Mesenchymal stem cell of adipose (primary cell): ENCODE data around the genes AMFR, OGFOD1 and CX3CL1.

- CAGE, long polyA plus RNA, result no peak
These were observed 89.0 kb downstream of the AMFR start for GRCh38 chr16:56336247-56336754.

DNA sequence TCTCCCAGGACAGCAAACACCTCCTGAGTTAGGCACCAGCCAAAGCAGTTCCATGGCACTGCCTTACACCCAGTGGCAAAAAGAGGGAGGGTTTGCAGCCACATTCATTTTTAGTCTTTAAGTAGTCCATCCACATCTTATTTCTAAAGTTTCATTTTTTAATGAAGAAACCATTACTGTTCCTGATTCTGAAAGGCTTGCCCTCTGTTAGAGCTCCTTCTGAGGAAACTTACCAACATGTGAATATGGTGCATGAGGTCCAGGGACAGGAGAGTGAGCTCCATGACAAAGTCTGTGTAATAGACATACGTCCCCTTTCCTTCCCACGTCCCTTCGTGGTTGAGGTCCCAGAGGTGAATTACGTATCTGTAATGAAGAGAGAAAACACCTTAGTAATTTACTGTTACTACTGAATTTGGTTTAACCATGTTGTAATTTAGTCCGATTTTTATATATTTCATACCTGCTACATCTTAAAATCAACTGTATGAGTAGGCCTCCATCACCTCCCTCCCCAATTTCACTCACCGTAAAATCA, 20.6 kb downstream of the AMFR start:
- CAGE, long polyA plus RNA, result no peak

- CAGE, long polyA plus RNA, result no peak
These were observed at the start of gene AMFR for GRCh38 chr16:56424758-56425950. AMFR (minus strand) TSS chr16:56425545.

DNA sequence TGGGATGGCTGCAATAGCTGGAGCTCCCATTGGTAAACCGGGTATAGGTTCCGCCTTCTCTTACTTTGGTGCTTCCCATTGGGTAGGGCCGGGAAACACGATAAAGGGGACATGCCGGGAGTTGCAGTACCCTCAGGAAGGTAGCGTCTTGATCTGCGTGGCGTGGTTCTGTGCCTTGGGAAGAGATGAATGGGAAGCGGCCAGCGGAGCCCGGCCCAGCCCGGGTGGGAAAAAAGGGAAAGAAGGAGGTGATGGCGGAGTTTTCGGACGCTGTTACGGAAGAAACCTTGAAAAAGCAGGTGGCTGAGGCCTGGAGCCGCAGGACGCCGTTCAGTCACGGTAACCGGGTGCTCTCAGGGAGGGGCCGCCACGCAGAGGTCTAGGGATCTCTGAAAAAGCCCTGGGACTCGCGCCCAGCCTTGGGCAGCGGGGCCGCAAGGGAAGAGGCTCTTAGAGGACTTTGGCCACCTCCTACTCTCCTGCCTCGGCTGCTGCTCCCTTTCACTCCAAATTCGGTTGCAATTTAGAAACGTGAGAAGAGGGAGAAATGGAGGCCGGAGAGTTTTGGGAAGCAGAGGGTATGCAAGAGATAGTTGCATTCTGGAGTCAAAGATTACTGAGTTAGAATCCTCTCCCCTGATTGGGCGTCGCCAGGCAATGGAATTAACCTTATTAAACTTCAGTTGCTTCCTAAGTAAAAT, at the start of gene OGFOD1:
Gene OGFOD1, plus strand, starts transcription at position 127 of the 701 bp plus-strand sequence.
- CAGE, long polyA plus RNA, result no peak

- CAGE, long polyA plus RNA, result no peak
These were observed 1.2 kb upstream of the MT2A start for GRCh38 chr16:56606983-56607734.

DNA sequence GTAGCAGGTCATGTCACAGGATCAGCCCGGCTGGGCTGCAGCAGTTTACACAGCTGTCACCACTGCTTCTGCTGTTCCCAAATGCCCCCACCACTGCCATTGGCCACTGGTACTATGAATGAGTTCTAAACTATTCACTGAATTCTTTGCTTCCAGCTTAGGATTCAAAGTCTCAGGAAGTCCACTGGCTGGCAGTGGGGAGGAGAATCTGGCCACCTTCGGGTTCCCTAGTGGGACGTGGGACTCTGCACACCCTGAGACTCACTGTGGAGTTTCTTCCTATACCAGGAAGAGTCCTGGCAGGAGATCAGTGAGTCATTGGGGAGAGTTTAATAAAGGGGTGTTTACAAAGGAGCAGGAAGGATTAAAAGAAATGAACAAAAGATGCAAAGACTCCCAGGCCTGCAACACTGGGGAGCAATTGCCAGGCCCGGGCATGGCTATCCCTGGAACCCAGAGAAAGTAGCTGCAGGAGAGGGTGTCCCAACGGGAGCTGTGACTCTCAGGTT, 7.0 kb downstream of the MT1X start:
- CAGE, long polyA plus RNA, result no peak

- CAGE, long polyA plus RNA, result no peak
These were observed 21.5 kb upstream of the NUP93 start for GRCh38 chr16:56708416-56708844.

DNA sequence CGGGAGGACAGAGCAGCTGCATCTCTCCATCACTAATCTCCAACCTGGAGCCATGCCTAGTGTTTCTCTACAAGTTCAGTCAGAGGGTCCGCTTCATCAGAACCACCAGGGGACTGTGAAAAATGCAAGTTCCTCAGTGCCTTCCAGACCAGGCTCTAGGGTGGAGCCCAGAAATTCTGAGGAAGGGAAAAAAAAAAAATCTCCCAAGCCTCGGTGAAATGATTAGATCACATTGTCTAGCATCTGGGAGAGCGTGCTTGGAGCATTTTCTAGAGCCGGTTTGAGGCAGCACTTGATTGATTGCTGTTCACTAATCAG, 22.4 kb upstream of the HERPUD1 start:
- CAGE, long polyA plus RNA, result no peak

GRCh38 chr16:56937996-56938195, 6.0 kb downstream of the HERPUD1 start:
- CAGE, long polyA plus RNA, result no peak

GRCh38 chr16:56943199-56944225, 11.6 kb downstream of the HERPUD1 start:
- CAGE, long polyA plus RNA, result no peak

DNA sequence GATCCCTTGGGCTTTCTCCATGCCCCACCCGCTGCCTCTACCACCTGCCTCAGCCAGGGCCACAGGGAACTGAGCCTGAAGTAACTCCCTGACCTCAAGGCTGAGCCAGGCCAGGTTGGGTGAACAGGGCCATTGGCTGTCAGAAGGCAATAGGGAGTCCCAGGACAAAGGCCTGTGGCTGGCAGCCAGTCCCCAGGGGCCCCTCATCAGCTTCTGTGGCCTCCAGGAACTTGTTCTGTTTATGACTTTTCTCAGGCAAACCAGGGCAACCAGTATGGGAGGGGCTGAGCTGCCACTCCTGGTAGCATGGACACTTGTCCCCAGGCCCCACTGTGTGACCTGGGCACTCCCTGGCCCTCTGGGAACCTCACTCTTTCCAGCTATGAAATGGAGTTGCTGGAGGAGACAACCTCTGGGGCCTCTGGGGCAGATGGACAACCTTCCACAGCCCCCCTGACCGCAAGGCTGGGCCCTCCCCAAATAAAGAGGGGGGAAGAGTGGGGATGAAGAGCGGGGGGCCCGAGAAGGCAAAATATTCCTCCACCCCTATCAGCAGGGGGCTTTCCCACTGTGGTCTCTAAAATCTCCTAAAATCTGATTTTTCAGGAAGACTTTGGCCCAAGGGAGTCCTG, 40.2 kb downstream of the CPNE2 start:
- CAGE, long polyA plus RNA, result no peak

DNA sequence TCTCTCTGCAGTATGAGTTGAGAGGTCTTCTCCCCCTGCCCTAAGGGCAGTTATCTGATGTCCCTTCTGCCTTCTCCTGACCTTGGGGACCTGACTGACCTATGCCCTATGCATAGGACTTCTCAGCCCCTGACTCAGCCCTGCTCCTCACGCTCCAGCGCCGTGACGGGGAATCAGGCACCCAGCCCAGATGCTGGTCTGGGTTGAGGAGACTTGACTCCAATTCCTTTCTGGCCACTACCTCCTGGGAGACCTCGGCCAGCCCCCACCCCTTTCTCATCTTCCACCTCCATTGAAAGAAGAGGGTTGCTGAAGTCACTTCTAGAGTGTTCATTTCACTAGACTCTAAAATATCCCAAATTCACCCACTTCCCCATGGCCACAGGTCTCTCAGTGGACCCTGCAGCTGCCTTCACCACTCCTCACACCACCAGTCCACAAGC, 45.6 kb downstream of the CPNE2 start:
- CAGE, long polyA plus RNA, result no peak

DNA sequence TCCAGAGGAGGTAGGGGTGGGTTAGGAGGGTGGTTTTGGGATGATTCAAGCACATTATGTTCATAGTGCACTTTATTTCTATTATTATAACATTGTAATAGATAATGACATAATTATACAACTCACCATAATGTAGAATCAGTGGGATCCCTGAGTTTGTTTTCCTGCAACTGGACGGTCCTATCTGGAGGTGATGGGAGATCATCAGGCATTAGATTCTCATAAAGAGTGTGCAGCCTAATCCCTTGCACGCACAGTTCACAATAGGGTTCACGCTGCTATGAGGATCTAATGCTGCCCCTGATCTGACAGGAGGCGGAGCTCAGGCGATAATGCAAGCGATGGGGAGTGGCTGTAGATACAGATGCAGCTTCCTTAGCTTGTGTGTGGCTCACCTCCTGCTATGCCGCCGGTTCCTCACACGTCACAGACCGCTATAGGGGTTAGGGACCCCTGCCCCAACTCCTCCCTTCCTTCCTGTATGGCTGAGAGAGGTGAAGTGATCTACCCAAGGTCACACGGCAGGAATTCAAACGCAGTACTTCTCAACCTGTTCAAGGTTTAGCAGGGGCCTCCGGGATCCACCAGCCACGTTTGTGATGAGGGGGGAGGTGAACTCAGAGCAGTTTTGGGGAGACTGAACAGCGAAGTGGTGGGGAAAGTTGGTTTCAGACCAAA, 13.3 kb upstream of the PLLP start:
- CAGE, long polyA plus RNA, result no peak

- CAGE, long polyA plus RNA, result no peak
These were observed at the start of gene CX3CL1 for GRCh38 chr16:57372075-57373218. CX3CL1 (plus strand) TSS chr16:57372490.

GRCh38 chr16:57374233-57374571, 1.9 kb downstream of the CX3CL1 start:
- CAGE, long polyA plus RNA, result no peak

DNA sequence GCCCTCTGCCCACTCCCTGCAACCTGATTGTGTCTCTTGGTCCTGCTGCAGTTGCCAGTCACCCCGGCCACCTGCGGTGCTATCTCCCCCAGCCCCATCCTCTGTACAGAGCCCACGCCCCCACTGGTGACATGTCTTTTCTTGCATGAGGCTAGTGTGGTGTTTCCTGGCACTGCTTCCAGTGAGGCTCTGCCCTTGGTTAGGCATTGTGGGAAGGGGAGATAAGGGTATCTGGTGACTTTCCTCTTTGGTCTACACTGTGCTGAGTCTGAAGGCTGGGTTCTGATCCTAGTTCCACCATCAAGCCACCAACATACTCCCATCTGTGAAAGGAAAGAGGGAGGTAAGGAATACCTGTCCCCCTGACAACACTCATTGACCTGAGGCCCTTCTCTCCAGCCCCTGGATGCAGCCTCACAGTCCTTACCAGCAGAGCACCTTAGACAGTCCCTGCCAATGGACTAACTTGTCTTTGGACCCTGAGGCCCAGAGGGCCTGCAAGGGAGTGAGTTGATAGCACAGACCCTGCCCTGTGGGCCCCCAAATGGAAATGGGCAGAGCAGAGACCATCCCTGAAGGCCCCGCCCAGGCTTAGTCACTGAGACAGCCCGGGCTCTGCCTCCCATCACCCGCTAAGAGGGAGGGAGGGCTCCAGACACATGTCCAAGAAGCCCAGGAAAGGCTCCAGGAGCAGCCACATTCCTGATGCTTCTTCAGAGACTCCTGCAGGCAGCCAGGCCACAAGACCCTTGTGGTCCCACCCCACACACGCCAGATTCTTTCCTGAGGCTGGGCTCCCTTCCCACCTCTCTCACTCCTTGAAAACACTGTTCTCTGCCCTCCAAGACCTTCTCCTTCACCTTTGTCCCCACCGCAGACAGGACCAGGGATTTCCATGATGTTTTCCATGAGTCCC, 11.4 kb downstream of the CX3CL1 start:
- CAGE, long polyA plus RNA, result no peak

DNA sequence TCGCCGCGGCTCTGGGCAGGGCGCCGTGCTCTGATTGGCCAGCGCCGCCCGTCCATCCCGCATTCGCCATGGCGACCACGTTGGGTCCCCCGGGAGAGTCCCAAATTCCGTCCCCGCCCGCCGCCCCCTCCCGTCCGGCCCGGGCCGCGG, 409 bp downstream of the CCDC102A start:
- CAGE, long polyA plus RNA, result no peak

DNA sequence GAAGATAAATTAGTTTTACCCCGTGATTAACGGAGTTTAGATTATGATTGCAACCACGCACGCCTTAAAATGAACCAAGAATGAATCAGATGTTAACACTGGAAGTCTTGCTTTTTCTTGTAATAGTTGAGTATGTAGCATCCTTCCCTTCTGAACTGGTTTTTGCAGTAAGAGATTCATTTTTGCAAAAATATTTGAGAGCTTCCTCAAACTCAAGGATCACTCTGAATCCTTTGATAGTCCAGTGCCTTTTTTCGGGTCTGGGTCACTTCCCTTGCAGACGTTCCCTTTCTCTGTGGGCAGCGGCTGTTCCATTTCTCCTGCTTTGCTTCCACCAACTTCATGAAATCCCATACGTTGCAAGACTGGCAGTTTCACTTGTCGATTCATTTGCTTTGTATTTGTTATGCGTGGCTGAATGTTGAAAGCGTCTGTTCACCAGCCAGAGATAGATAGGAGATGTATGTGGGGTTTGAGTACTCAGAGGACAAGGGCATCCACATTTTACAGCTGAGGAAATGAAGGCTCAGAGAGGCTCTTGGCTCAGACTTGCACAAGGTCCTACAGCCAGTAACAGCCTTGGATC, 1.1 kb upstream of the CCDC102A start:
- CAGE, long polyA plus RNA, result no peak

DNA sequence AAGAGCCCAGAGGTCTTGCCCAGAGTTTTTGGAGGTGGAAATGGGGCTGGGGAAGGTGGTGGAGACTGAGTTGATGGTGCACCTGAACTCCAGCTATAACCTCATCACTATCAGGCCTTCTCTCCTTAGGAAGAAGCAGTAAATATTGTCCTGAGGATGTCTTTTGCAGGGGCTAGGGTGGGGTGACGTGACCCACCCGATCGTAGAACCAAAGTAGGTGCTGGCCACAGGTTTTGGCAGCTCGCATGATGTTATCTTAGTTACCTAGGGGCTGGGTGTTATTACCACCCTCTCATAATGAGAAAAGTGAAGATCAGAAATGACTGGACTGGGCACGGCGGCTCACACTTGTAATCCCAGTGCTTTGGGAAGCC, 1.6 kb upstream of the CCDC102A start:
- CAGE, long polyA plus RNA, result no peak

GRCh38 chr16:57577708-57578300, 35.4 kb downstream of the ADGRG5 start:
- CAGE, long polyA plus RNA, result no peak